ENCODE data around the genes AQP7B and KCNIP3.

- PRO-cap: no peak
Observed at GRCh38 chr2:89838335-89838932, 1147.0 kb downstream of the RPIA start.

DNA sequence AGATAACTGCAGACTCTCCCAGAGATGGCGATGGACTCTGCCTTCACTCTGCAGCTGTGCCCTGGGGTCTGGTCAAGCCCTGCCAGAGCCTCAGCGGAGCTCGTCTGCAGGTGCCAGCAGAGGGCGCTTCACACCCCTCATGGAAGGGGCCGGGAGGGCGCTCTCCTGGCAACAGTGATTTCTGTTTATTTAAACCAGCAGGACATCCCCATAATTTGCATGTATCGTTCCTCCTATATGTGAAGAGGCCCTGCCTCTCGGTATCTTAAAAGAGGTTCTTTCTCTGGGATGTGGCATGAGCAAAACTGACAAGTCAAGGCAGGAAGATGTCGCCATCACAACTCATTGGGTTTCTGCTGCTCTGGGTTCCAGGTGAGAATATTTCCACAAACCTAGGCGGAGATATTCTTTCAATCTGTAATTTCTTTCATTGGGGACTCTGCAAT is 1329.9 kb downstream of the RPIA start:
- PRO-cap: no peak

GRCh38 chr2:90244925-90246058 is 1553.8 kb downstream of the RPIA start:
- PRO-cap: no peak

- PRO-cap: no peak
Observed at GRCh38 chr2:94203087-94203580, 384.0 kb upstream of the AQP7B start.

DNA sequence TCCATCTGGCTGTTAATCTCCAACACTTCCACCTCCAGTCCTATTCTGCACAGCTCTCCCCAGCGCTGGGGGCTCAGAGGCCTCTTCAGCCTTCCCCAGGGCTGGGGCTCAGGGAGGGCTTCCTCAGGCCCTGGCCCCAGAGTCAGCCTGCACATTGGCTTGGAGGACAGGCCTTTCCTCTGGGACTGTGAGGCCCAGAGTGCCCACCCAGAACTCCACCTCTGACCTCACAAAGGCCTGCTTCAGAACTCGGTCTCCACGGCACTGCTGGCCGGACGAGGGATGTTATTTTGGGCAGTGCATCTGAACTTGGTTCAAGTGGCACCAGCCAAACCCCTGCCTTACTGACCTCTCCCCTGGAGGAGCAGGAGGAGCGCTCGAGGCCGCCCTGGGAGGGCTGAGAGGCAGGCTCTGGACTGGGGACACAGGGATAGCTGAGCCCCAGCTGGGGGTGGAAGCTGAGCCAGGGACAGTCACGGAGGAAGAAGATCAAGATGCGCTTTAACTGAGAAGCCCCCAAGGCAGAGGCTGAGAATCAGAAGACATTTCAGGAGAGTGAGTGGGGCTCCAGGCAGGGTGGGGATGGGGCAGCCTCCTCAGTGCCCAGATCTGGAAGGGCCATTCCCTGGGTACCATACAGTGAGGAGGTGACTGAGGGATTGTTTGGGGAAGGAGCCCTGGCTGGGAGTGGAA is at the start of gene AQP7B:
TSS of gene AQP7B (plus strand) at position 457 of the 693 bp plus-strand sequence.
- PRO-cap: no peak

DNA sequence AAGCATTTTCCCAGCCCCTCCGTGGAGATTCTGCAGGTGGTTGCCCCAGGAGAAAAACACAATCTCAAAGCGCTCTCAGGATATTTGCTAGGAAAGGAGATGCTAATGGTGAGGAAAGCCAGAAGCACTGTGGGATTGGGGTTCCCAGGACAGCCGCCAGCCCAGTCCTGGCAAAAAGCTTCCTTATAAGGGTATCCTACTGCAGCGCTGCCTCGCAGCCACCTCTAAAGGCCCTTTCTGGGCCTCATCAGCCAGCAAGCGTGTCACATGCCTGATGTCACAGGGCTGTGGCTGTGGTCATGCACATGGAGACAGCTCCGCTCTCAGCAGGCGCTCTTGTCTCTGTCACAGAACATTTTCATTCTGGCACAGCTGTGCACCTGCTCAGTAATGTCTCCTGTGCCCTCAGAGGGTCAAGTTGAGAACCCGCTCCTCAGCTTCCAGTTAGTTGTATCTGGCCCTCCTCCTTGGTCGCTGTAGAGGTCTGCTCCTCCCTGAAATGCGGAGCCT is 17.7 kb upstream of the MAL start:
- PRO-cap: no peak

DNA sequence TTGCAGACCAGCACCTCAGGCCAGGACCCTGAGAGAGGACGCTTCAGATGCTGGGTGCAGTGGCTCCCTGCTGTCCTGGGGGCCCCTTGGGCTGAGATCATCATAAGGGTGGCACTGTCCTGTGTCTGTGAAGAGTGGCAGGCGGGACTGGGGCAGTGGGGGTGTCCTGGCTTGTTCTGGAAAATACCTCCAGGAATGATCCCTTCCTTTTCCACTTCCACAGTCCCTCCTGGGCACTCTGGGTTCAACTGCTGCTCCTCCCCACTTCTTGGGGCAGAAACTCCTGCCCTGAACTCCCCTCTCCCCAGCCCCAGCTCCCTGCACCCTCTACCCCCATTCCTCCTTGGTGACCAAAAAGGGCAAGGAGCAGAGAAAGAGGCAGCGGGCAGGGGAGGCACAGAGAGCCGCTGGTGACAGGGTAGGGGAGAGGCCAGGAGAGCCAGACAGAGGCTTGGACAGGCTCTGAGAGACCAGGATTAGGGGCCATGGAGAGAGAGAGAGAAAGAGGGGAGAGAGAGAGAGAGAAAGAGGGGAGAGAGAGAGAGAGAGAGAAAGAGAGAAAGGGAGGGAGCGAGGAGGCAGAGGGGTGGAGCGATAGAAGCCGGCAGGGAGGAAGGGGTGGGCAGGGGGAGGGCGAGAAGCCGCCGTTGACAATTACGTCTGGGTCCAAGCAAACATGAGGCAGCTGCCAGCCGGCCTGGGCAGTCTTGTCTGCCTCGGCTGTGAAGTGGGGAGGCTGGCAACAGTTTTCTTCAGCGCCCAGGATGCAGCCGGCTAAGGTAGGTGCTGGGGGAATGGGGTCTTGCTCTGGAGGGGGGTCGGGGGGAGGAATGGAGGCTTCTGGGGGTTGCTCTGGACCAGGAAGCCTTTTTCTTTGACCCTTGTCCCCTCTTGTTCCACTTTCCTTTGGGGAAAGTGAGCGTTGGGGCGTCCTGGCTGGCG is at the start of gene KCNIP3:
TSS of gene KCNIP3 (plus strand) at position 673 of the 942 bp plus-strand sequence.
- PRO-cap: no peak

GRCh38 chr2:95347089-95347574 is 50.0 kb downstream of the KCNIP3 start:
- PRO-cap: no peak

GRCh38 chr2:96131267-96131940 is 6.9 kb downstream of the ASTL start:
- PRO-cap: no peak

DNA sequence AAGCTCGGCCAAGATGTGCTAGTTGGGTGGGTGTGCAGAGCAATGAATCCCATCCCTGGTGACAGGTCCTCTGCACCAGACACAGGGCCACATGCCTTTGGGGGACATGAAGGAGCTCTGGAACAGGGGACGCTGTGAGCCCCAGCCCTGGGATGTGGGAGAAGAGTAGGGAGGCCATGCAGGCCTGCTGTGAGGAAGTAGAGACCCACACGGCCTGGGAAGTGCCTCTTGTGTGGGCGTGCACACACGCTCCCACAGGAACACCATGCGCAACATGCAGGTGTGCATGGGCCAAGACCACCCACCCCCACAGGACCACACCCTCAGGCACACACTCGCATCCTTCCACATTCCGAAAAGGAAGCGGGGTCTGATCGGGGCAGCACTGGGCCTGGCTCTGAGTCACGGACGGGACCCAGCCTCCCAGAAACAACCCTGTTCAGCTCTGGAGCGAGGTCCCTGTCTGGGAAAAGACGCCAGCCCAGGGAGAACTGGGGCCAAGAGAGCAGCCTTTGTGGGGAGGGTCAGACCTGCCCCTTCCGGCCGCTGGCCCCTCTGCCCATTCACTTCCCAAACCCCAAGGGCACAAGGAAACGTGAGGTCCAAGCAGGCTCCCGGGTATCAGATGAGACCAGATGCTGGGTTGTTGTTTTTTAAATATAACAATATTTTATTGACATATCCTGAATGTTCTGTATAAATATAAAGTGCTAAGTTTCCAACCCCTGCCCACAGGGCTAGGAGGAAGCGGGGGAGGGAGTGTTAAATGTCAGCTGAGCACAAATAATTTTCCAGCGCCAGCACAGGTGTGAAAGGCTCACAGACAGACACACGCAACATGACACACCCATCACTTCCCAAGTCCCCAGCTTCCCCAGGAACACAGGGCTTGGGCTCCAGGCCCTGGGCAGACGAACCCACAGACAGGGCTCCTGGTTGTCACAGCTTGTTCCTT is 2.4 kb downstream of the DUSP2 start:
- PRO-cap: no peak

DNA sequence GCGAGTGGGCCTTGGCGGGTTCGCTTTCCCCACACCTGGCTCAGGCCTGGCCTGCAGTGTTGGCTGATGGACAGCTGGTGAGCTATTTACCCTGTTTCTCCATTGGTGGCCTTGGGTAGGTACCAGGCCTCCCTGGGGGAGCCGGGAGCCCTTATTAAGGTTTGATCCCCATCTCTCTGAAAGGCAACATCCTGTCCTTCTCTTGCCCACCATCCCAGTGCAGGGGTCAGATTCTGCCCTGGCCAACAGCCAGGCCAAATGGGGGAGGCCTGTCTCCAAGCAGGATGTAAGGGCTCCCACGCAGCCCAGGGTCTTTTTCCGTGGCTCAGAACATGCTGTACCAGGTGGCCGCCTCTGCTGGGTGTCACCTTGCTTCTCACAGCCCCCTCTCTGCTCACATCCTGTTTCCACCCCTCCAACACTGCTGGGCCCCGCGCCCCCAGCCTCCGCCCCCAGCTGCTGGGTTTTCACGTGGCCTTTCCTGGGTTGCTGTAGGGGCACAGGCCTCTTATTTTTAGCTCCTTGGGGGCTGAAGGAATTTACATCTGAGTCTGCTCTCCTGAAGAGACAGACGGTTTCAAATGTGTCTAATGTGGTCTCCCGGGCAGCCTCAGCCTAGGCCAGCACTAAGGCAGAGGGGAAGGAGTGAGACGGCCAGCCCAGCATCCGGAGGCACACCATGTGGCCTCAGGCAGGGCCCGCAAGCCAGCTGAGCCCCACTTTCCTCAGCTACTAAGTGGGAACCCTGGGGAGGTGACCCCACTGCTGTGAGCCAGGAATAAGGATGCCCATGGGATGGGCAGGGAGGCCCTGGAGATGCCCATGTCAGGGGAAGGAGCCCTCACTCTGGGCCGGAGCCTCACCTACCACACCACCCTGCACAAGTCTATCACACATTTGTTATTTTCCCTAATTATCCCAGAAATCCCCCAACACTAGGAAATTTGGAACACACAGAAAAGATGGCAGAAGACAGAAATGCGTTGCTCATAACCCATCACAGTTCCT is 18.6 kb upstream of the DUSP2 start:
- PRO-cap: no peak

GRCh38 chr2:96245463-96246441 is 20.0 kb downstream of the TMEM127 start:
- PRO-cap: no peak

DNA sequence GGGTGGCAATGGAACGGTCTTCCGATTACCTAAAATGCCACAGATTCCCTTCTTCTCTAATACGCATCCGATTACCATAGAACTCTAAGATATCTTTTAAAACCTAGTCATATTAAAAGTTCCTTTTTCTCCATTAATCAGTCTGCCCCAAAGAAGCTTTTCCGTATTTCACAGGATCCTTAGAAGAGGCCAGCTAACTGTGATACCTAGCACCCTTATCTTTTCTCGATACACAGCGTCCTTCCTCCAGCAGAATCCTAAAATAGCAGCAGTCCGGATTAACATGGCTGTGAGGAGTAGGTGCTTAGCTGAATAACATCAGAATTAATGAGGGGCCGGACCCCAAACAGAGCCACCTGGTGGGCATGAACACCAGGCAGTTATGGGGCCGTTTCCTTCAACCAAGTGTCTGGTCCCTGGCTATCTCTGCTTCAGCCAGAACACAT is 1.1 kb downstream of the TMEM127 start:
- PRO-cap: no peak

DNA sequence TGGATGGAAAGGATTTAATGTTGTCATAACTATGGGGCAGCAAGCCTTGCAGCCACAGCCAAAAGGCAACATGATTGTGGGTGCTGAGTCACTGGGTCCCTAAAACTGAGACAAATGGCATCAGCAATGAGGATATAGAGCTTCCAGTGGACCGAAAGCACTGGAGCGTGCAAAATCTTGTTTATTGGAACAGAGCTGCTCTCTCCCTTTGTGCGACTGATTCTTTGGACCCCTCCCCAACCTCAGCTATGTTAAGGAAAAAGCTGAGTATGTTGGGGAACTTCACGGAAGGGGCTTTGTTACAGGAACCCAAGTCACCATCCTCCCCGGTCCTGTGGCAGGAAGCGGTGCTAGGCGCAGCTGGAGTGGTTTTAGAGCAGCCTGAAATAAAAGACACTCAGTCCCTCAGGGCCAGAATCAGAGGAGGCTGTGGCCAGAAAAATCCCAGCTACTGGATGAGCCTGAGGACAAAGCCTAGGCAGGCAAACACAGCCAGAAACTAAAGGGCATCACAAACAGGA is 9.5 kb upstream of the ITPRIPL1 start:
- PRO-cap: no peak

DNA sequence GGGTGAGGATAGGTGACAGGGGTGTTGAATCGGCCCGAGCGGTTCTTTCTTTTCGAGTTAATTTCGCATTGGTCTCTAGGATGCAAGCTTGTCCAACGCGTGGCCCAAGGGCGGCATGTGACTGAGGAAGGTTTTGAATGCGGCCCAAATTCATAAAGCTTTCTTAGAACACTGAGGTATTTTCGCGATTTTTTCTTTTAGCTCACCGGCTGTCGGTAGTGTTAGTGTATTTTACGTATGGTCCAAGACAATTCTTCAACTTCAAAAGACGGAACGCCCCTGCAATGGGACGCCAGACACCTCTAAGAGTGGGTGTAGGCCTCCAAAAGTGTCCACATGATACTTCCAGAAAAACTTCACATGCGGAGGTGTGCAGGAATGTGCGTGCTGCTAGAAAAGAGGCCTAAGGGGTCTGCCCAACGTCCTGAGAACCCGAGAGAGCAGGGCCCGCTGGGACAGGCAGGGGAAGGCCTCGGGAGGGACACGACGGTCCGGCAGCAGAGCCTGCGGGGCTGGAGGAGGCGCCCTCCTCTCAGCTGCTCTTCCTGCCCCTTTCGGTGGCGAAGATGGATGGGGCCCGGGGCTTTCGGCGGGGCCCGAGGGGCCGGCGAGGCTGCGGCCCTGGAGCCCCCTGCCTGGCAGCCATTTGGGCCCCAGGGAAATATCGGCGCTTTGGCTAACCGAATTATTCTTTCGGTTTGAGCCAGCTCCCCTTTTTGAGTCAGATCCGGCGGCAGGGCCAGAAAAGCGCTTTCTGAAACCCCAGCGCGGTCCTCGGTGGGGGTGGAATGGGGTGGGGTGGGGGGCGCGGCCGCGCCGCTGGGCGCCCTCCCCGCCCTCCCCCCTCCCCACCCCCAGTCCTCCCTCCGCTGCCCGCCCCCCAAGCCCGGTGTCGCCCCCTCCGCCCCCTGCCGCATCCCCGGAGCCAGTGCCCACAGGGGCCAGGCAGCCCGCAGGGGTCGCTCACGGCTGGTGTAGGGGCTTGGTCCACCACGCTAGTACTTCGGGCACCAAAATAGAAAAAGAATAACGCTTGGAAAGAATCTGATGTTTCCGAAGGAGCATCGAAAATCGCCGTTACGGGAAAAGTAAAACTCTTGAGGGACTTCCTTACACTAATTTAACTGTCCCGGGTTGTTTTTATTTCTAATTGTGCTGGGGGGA is 9.3 kb upstream of the ARID5A start:
- PRO-cap: no peak

GRCh38 chr2:96623474-96624130 is 14.5 kb downstream of the KANSL3 start:
- PRO-cap: no peak

DNA sequence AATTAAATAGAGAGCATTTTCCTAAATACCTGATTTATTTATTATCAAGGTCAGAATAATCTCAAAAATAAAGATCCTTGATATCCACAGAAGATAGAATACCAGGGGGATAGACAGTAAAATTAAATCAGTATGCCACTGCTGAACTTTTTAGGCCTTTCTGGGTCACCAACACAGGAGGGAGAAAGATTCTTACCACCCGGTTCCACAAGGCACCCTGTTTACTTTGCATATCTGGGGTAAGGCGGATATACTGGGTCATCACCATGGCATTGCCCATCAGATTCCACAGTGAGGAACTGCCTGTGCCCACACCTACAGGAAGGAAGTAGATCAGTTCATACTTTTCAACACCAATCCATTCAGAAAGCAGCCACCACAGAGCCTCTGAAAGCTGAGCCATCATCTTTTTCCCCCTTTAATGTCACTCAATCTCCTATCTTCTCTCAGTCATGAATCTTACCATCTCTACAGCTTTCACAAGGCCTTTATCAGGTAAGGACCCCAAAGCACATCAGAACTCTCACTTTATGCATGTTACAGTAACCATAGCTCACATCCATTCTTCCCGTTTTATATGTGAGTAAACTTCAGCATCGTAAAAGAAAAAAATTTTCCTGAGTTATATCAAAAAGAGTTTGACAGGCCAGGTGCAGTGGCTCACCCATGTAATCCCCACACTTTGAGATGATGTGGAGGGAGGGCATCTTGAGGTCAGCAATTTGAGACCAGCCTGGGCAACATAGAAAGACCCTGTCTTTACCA is 1.9 kb downstream of the LMAN2L start:
- PRO-cap: no peak

GRCh38 chr2:96759347-96759948 is 1.3 kb upstream of the CNNM4 start:
- PRO-cap: no peak

GRCh38 chr2:96866201-96867459 is 3.2 kb downstream of the SEMA4C start:
- PRO-cap: no peak

DNA sequence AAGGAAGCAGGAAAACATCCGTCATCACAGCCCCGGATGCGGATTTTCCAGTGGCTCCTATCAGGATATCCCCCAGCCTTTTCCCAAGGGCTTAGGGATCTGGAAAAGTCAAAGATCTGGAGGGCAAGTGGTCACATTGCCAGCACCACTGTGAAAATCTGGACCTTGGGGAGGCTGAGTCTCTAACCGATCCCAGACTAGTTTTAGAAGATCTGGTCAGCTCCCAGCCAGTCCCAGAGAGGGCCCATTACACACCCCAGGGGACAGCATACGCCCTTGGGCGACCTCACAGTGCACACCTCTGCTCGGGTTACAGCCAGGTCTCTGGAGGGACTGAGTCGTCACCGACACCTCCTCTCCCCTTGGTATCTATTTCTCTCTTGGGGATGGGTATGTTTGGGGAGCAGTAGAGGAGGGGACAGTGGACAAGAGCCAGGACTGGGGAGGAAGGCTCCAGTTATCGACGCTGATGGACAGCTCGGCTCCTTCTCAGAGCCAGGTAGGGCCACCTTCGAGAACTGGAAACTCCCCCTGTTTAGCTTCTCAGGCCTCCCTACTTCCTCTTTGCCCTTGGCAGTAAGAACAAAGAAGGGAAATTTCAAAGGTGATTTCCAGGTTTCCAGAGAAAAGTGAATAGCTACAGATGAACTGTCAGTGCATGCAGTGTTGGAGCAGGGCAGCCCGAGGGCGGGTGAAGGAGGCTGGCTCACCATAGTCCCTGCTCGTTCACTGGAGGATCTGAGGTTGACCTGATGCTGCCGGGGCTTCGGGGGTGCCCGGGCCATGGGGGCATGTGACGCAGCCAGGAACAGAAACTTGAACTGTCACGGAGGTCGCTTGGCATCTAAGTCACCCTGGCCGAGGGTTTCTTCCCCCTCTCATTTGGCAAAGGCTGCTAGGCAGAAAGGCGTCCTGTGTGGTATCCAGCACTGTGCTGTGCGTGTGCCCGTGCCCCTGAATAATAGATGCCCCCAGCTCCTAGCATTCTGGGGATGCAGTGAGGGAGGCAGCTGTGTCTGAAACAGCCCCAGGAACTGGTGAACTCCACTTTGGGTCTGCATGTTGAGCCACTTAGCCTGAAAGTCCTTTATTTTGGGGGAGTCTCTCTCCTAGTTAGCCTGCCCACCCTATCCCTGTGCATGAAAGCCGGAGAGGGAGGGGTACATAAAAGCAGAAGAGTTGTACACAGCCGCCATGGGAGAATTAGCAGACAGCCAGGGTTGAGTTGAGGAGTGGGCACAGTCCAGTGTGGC is 4.5 kb upstream of the SEMA4C start:
- PRO-cap: no peak